Anterior vena cava (tissue), 1 donor: Measurements from ENCODE around the genes GABRB2 and NUDCD2.

DNA sequence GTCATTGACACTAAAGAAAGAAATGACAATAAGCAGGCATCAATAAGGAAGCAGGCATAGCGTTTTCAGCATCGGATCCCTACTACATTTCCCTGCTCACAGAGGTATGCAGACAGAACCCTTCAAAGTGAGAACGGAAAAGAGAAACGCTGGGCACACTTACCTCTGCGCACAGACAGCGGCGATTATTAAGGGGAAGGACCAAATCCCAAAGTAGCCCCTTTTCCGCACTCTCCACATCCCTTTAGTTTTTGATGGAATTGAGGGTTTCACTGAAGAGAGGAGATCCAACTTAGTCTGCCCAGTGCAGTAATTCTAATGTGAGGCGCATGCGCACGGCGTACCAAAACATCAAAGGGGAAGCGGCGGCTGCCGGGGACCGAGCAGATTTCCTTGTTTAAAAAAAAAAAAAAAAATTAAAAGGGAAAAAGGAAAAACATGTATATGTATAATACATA, at the start of gene GABRB2:
Gene GABRB2, minus strand, starts transcription at position 322 of the 458 bp plus-strand sequence.
- PRO-cap = no peak

- PRO-cap = no peak
These were observed 90.6 kb downstream of the GABRG2 start for GRCh38 chr5:162158200-162158569.

DNA sequence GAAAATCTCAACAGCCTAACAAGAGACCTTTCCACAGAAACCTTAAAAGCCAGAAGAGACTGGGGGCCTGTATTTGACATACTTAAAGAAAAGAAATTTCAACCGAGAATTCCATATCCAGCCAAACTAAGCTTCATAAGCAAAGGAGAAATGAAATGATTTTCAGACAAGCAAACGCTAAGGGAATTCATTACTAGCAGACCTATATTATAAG, 540.5 kb upstream of the CCNG1 start:
- PRO-cap = no peak

DNA sequence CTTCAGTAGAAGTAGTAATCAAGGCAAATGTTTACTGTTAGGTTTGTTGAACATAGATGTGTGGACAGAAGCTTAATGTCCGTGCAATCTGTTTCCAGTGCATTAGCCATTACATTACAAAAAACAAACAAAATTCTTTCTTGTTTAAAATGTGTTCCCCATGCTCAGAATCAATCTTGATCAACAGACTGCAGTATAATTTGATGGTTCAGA, 283.9 kb upstream of the CCNG1 start:
- PRO-cap = no peak

- PRO-cap = unidirectional peak, minus-strand start at chr5:163460035; unidirectional peak, minus-strand start at chr5:163460077; bidirectional peak, plus-strand start at chr5:163460643, minus-strand start at chr5:163460372
These were observed at the start of gene NUDCD2 for GRCh38 chr5:163459267-163460447. TSS of gene NUDCD2 (minus strand) at chr5:163460102.

DNA sequence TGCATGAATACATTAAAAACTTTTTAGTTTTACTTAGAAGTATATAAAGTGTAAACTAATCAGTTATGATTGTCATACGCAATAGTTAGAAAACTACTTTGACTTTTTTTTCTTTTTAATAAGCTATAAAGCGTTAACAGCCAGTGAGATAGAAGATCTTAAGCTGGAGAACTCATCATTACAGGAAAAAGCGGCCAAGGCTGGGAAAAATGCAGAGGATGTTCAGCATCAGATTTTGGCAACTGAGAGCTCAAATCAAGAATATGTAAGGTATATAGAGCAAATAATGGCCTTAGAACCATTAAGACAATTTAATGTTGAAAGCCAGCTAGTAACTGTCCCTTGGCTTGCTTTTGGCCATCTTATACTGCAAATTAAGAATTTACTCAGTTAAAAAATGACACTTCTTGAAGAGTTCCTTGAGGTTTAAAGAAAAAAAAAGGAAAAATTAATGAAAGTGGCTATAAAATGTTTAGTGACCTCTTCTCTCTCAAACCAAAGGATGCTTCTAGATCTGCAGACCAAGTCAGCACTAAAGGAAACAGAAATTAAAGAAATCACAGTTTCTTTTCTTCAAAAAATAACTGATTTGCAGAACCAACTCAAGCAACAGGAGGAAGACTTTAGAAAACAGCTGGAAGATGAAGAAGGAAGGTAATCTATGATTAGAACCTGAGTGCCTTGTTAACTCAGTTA, 22.2 kb downstream of the HMMR start:
- PRO-cap = no peak

DNA sequence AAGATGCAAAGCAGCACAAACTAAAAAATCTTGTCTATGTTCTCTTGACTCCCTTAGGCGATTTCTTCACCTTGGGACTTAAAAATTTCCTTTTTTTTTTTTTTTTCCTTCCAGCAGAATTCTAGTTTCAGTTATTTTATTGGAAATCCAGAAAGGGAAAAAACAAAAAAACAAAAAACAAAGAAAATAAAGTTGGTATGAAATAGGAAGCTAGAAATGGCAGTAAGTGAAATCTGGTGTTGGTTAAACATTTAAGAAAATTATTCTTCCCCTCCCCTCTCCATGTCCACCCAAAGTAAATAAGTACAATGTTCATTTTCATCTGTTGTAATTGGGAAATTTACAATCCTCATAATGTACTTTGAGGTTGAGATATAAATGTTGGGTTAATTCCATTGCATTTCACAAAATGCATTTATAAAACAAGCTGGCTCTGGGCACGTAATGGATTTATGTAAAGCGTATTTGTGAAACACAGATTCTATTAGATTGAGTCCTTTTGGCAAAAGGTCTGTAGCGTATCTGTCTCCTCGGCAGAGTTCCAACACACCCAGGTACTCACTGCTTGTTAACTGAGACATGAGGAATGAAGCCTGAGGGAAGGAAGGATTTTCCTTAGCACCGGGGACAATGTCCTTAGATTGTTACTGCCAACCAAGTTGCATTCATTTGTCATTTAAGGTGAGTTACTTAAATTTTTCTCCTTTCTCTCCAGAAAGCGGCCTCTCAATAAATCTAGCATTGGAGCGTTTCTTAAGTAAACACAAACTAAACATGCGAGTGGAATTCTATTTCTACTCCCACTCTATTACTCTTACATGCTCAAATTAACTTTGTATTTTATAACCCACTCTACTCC, 400.2 kb downstream of the TENM2 start:
- PRO-cap = no peak

- PRO-cap = no peak
These were observed 347.5 kb upstream of the WWC1 start for GRCh38 chr5:167943947-167944439.

DNA sequence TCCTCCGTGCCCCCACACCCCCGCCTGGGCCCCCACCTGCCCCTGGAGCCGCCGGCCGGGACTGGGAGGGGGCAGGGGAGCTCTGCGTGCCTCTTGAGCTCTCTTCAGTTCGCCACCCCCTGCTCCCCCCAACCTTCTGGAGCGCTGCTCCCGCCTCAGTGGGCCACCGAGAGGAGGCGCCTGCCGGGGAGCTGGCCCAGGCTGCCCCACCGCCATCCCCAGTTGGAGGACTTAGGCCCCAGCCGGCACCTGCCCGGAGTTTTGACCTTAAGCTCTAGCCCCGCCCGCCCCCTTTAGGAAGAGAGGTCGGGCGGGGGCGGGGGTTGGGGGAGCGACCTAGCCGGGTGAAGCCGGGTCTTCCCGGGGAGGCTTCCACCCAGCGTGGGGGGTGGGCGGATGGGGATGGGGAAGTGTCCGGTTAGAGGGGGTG, 859 bp downstream of the WWC1 start:
- PRO-cap = no peak

DNA sequence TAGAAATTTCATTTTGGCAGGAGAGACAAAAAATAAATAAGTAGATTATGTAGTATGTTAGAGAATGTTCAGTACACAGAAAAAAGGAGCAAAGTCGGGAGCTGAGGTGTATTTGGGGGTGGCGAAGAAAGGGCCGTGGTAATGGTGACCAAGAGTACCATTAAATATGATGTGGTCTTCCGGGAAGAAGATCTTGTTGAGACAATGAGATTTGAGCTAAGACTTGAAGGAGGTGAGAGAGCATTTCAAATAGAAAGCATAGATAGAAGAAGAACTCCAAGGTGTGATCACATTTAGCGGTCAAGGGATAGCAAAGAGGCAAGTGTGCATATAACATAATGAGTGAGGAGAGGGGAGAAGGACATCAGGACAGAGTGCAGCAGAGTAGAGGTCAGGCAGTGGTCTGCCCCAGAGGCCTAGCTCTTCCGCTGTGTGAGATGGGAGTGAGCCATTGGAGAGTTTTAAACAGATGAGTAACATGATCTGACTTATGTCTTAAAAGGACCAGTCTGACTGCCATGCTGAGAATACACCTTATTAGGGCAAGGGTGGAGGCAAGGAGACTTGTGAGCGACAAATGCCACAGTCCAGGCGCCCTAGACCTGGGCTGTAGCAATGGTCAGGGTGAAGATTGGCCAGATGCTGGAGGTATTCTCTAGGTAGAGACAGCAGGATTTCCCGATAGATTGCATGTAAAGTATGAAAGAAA, 82.9 kb downstream of the WWC1 start:
- PRO-cap = no peak

DNA sequence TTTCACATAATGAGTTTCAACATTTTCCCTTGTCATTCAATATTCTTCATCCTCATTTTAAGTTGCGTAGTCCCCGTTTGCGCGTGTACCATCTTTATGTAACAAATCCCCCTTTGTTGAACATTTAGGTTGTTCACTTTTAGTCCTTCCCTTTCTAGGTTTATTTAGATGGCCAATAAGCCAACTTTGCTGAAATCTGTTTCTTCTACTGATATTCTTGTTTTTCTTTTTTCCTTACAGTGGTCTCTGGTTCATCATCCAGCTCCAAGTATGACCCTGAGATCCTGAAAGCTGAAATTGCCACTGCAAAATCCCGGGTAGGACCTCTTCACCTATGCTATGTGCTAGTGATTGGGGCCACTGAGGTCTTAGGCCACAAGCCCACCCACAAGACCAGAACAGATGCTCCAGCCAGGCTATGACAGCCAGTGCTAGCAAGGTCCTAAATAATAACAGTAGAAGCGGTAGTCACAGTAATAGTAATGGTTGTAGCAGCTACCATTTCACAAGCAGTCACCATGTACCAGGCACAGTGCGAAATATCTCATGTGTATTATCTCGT, 88.7 kb upstream of the RARS1 start:
- PRO-cap = no peak

DNA sequence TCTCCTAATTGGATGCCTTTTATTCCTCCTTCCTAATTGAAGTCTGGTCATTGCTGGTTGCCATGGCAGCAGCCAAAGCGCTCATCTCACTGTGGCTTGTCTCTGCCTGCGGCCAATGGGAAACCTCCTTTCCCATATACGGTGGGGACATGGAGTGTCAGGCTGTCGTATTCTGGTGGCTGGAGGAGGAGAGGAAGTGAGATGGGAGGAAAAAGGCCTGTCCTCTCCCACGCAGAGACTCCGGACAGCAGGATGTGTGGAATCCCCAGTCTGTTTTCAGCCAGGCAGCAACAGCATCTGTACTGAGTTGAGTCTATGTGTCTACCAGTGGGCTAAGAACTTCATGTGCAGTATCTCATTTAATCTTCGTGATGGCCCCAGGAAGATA, 52.1 kb upstream of the RARS1 start:
- PRO-cap = no peak

GRCh38 chr5:168681458-168682000, 102.4 kb upstream of the PANK3 start:
- PRO-cap = unidirectional peak, minus-strand start at chr5:168681638; unidirectional peak, minus-strand start at chr5:168681653

- PRO-cap = no peak
These were observed 227.1 kb upstream of the PANK3 start for GRCh38 chr5:168806148-168806834.

- PRO-cap = no peak
These were observed 290.8 kb upstream of the PANK3 start for GRCh38 chr5:168869869-168870388.

DNA sequence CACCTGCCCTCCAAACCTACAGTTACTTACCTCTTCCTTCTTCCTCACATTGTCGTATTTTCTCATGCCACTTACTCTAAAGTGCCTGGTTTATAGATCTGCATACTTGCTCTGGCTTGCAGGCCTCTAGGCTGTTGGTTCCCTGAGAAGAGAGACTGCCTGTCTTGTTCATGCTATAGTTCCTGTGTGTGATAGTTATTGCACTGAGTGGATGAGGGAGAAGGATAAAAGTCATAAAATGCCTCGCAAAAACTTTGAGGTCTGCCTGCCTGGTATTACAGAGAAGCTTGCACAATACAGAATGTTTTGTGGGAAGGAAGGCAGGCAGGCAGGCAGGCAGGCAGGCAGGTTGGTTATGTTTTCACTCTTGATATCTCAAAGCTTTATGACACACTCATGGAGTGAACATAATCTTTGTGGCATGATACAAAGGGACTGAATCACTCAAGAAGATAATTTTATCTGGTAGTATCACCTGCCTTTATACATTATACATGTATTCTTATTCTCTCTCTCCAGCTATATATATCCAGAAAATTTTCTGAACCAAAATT, 287.1 kb downstream of the SLIT3 start:
- PRO-cap = no peak

DNA sequence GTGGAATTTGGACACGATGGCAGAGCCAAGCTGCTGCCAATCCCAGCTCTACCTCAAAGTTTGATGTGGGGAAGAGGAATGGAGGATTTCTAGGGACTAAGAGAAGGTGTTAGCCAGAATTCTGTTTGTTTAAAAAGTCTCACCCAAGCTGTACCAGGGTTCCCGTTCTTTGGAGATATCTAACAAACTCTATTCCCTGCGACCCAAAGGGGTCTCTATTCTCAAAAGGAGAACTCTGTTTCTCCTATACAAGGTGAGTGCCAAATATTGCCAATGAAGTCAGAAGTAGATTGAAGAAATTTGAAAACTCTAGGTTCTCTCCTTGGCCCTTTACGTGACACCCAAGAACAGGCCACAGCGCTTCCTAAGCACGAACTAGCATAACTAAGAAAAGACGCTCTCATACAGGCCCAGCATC, 183.4 kb downstream of the SLIT3 start:
- PRO-cap = no peak

DNA sequence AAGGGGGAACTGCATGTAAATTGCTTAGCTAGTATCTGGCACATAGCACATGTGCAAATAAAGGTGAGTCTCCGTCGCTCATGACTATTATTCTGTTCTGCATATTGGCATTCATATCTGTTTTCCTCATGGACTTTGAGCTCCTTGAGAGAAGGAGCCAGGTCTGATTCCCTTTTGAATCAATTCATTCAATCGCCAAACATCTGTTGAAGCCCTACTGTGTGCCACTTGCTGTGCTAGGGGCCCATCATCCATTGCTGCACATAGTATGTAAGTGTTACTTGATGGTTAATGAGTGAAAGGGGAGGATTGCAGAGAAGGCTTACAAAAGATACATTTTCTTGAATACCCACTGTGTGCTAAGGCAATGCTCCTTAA, 15.5 kb downstream of the INSYN2B start:
- PRO-cap = no peak

DNA sequence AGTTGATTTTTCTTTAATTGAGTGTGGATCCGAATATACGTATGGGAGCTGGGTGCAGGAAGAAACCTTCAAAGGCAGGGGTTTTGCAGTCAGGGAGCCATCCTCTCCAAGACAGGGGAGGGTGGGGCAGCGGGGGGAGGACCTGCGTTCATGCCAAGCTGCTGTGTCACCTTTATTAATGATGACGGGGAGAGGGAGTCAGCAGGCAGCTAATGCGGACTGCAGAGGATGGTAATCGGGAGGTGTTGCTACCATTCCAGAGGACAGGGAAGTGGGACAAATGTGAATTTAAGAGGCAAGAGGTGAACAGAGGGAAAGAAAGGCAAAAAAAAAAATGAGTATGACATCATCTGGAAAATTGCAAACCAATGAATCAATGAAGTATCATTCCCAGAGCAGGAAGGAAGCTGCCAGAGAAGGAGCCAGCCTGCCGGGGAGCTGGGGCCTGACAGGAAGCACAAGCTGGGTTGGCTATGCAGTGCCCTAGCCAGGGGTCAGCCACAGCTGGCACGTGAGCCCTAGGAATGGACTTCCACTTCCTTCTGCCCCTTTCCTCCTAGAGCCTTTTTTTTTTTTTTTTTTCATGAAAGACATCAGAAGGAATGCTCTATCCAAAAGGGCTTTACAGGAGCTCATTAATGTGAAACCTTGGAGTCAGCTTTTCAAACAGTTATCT, 9.3 kb downstream of the INSYN2B start:
- PRO-cap = no peak

DNA sequence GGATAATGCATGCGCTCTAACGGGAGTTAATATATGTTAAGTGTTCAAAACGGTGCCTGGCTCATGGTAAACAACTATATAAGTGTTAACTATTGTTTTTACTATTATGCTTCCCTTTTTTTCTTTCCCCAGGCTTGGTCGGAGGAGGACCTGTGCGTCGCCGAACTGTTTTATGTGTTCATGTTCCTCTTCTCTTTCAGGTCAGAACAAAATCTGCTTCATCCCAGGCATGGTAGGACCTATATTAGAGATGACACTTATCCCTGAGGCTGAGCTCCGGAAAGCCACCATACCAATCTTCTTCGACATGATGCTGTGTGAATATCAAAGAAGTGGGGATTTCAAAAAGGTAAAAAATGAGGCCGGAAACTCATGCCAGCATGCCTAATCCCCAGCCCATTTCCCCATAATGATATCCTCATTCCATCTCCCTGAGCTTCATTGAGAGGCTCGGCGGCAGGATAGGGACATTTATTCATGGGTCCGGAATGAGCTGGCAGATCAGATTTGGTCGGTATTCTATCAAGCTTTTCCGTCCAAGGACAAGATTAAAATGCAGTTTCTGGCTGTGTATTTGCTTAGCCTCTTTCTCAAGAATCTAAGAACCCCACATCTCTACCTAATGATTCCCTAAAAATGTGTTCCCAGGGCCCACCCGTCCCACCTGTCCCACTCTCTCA, 38.6 kb upstream of the INSYN2B start:
- PRO-cap = no peak